Cardiac ventricle fibroblast (primary cell): Measurements from ENCODE around the gene GRK5.

DNA sequence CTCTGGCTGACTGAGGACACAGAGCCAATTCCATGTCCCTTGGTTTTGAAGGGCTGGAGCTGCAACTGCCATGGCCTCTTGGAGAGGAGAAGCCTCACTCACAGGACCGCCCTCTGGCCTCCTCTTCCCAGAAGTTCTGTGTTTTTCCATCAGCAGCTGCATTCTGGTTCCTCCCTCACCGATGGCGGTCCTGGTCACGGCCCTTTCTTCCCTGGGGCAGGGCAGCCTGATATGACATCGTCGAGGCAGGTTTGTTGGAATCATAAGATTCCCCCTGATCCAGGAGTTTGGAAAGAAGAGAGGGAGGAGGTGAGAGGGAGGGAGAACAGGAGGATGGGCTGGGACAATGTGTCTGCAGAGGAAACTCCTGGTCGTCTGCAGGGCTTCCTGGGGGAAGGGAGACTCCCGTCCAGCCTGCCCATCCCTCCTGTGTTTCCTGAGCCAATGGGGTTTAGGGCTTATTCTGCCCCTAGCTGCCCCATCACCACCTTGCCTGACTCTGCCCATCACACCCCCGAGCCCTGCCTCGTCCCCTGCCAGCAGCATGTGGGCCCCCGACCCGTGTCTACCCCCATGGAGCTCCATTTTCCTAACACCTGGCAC is 82.8 kb upstream of the PDZD8 start:
- RAMPAGE, long total RNA = no peak

DNA sequence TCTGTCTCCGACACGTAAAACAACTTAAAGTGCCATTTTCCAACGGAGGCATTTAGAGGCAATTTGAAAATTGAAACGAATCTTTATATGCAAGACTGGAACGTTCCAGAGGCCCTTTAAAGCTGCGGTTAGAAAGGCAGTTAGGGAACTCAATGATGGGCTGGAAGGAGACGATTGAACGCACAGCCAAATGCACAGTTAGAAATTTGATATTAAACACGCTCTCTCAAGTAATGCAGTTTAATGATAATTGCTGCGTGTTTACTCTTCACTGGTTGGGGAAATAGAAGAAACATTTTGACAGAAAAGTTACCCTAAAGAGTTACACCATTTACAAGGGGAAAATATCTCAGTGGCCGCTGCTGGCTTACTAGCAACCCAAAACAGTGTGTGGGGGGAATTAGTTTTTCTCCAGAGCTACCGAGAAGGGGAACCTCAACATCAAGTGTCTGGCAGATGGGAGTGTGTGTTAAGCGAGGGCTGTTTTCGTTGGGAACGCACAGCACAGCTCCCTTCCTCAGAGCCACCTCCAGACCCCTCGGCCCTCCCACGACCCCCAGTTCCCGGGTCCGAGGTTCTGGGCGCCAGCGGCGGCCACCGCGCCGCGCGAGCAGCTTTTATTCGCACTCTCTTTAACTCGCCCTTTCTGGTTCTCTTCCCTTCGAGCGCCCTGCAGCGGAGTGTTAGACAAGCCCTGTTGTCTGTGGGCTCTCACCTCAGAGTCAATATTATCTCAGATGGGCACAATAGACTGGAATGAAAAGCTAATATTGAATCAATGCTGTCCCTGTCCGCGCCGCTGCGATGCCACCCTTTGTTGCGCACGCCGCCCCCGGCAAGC is 8.5 kb upstream of the EMX2 start:
- RAMPAGE, long total RNA = no peak

GRCh38 chr10:117609089-117609840 is 66.7 kb downstream of the EMX2 start:
- RAMPAGE, long total RNA = no peak

DNA sequence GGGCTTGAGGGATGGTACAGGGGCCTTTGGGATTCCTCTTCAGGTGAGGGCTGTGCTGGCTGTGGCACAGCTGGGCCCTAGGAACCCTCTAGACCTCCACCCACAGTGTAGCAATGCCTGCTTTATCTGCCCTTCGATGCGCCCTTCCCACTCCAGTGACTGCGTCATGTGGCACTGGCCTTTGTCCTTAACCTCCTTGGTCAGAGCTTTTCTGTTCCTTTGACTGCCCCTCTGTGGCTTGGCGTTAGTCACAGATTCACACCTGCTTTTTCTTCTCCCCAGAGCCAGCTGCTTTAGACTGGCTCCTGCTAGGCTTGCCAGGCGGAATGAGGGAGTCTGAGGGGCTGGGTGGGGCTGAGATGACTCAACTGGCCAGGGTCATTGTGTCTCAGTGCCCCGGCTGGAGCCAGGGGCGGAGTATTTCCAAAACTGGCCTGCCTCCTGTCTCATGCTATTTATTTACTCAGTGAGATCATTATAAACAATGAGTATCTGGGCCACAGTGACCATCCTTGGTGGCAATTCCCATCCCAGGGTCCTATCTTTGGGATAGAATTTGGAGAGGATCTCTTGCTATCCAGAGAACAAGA is 194.1 kb downstream of the EMX2 start:
- RAMPAGE, long total RNA = no peak

DNA sequence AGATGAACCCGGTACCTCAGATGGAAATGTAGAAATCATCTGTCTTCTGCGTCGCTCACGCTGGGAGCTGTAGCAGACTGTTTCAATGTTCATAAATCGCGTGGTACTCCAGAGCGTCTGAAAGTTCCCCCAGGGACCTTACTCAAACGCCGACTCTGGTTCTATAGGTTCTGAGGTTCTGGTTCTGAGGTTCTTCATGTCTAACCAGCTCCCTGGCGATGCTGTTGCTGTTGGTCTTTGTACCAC is 208.0 kb downstream of the RAB11FIP2 start:
- RAMPAGE, long total RNA = no peak

DNA sequence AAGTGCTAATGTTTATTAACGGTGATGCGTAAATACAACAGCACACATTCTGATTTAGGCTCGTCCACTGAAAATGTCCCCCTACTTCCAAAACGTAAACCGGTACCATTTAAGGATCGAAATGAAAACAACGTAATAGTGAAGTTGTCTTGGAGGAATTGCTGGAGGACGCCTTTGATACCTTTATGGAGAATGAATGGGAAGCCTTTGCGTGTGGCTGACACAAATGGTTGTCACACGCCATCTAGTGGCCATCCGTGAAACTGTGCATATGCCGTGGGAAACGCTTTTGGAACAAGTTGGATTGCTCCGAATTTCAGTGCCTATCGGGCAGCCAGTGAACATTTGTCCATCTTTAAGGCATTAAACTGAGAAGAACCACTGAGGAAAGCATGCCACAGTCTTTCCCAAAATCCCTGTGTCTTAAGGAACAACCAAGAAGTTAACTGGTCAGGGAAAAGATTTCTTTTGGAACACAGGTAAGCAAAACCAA is 100.9 kb downstream of the FAM204A start:
- RAMPAGE, long total RNA = no peak

DNA sequence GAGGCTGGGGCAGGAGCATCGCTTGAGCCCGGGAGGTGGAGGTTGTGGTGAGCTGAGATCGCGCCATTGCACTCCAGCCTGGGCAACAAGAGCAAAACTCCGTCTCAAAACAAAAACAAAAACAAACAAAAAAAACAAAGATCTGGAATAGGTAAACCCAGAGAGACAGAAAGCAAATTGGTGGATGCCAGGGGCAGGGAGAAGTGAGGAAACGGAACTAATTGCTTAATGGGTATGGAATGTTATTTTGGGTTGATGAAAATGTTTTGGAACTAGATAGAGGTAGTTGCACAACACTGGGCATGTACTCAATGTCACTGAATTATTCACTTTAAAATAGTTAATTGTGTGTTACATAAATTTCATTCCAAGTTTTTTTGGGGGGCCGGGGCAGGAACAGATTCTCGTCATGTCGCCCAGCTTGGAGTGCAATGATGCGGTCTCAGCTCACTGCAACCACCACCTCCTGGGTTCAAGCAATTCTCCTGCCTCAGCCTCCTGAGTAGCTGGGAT is 10.4 kb downstream of the CACUL1 start:
- RAMPAGE, long total RNA = no peak

DNA sequence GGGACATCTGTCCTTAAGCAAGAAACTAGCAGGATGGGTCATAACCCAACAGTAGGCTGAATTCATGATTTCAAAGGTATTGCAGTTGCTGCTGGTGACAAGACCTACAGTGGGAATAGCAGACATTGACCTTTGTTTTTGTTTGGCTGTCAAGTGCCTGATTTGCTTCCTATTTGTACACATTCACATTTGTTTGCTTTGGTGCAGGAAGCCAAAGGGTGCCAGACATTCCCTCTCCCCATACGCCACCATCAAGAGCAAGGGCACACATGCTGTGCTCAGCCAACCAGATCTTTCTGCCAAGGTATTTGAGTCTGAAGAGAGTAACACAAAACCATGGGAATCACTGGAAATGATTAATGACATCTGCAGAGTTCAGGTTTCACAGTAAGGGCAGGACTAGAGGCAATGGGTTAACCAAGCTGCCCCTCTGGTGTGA is 8.8 kb upstream of the CACUL1 start:
- RAMPAGE, long total RNA = no peak

- RAMPAGE, long total RNA = no peak
Observed at GRCh38 chr10:118872569-118872768, 117.7 kb upstream of the CACUL1 start.

DNA sequence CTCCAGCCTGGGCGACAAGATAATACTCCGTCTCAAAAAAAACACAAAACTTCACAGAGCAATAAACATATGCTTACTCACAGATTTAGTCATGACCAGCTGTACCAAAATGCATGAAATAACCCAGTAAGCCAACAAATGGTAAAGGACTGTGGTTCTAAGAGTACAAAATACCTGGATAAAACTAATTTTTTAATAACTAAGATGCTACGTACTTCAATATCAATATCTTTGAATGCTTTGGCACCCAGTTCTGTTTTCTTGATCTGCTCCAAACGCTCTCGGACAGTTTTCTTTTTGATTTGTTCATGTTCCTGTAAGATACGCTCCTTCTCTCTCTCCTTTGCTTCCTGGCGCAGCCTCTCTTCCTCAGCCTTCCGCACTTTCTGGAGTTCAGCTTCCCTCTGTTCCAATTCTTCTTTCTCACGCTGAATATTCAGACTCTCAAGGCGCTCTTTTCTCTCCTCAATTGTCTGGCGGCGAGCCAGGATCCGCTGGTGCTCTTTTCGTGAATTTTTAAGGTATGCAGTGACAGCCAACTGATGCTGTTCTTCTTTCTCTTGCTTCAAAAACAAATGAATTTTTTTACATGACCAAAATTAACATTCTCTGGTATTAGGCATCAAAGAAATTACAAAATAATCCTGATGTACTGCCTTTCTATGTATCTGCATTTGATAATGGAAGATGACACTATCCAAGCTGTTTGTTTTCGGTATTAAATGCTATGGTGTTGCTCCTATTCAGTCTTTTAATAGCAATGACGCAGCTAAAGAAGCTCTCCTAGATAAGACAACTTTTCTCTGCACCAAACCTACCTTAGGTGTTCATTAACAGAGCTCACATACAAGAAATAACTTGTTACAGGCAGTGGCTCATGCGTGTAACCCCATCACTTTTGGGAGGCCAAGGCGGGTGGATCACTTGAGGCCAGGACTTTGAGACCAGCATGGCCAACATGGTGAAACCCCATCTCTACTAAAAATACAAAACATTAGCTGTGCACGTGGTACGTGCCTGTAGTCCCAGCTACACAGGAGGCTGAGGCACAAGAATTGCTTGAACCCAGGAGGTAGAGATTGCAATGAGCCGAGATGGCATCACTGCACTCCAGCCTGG is 22.5 kb downstream of the EIF3A start:
- RAMPAGE, long total RNA = no peak

- RAMPAGE, long total RNA = no peak
Observed at GRCh38 chr10:119135258-119135640, 30.3 kb downstream of the SFXN4 start.

GRCh38 chr10:119164684-119165023 is 860 bp downstream of the SFXN4 start:
- RAMPAGE, long total RNA = no peak

DNA sequence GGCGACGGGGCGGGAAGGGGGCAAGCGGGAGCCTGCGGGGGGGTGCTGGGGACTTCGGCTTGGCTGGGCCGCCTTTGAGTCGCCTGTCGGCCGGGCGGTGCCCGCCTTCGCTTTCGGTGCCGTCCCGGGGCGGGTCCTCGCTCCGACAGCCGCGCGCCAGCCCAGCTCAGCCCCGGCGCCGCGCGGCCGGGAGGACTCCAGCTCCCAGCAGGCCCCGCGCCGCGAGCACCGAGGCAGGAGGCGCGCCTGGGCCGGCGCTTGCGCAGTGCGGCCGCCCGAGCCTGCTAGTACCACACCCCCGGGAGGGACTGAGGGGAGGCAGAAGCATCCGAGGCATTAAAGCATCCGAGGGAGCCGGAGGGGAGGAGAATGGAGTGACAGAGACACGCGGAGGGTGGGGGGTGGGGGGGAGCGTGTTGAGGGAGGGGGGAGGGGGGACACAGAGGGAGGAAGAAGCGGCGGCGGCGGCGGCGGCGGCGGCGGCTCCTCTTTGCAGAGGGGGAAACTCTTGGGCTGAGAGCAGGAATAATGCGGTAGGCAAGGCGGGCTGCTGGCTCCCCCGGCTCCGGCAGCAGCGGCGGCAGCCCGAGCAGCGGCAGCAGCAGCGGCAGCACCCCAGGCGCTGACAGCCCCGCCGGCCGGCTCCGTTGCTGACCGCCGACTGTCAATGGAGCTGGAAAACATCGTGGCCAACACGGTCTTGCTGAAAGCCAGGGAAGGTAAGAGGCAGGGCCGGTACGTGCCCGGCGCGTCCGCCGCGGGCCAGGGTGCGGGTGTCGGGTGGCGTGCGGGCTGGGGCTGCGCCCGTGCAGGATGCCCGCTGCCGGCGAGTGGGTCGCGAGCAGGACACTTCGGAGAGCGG is at the start of gene GRK5:
GRK5 (plus strand) TSS at position 321 of the 862 bp plus-strand sequence.
- RAMPAGE, long total RNA = no peak

- RAMPAGE, long total RNA = no peak
Observed at GRCh38 chr10:119208574-119209341, 1.4 kb downstream of the GRK5 start.

GRCh38 chr10:119211770-119212548 is 4.6 kb downstream of the GRK5 start:
- RAMPAGE, long total RNA = no peak

DNA sequence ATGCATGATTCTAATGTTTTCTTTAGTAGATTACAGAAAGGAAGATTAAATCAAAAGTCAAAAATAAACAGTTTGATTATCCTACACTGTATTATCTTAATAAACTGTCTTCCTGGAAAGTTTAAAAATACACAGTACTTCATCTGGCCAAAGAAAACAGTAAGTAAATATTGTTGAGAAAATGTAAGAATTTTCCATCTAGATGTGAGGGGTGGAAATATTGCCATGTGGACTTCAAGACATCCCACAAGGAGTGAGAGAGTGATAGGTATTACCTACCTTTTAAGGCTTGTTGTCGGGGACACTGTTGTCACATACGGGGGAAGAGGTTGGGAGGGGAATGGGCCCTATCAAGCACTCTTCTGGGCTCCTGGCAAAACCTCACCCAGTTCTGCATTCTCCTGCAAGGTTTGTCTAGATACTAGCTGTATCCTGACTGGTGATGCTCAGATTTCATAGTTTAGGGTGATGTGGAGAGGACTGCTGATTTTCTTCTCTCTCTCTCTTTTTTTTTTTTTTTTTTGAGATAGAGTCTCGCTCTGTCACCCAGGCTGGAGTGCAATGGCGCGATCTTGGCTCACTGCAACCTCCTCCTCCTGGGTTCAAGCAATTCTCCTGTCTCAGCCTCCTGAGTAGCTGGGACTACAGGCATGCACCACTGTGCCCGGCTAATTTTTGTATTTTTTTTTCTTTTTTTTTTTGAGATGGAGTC is 18.0 kb downstream of the GRK5 start:
- RAMPAGE, long total RNA = no peak

GRCh38 chr10:119229089-119230454 is 22.2 kb downstream of the GRK5 start:
- RAMPAGE, long total RNA = no peak

DNA sequence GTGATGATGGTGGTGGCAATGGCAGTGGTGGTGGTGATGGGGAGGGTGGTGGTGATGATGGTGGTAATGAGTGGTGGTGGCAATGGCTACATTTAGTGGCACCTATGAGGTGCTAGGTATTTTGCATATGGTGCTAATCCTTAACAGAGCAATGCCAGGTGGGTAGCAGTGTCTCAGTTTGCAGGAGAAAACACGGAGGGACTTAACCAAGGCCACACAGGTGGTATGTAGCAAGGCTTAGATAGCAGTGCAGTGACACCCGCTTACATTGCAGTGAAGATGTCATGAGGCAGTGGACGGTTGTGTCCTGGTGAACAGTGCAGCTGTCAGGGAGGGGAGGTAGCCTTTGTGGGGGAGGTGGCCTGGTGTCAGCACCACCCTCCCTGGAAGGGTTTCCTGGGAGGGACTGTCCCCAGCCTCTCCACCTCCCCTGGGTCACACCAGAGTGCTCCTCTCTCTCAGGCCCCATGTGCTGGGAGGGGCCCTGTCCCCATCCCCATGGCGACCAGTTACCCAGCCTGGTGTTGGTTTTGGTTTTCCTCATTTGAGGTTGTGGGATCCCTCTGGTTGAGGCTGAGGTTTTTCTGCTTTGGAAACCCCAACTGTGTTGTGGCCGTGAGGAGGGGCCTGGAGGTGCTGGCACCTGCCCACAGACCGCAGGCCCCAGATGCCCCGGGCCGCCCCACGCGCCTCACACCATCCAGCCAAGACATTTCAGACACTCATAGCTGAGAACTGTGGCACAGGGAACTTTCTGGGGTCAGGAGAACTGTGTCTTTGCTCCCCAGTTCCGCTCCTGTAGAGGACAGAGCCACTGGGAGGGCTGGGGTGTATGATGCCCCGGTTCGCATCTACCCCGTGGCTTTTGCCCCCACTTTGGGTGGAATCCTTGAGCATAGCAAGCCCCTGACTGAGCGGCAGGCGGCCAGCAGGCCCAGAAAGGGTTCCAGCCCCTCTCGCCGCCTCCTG is 106.2 kb downstream of the GRK5 start:
- RAMPAGE, long total RNA = no peak

GRCh38 chr10:119330877-119331845 is 123.8 kb downstream of the GRK5 start:
- RAMPAGE, long total RNA = no peak

DNA sequence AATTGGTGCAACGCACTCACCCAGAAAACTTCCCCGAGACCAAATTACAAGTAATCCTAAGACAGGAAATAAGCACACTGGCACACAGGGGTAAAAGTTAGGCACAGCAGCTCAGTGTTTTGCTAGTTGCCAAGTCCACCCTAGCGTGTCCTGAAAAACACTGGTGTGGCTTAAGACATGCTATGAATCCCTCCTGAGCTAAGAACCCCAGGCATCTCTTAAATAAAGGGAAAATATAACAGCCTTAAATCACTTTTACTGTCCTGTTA is 1.8 kb upstream of the RGS10 start:
- RAMPAGE, long total RNA = no peak